Islet of Langerhans (tissue), 1 donor: ENCODE results near the gene RNASEL.

- RRBS, result no CpG with 5 or more reads among the region's 11 CpGs
Observed at GRCh38 chr1:181126688-181127431, 38.4 kb downstream of the IER5 start.

DNA sequence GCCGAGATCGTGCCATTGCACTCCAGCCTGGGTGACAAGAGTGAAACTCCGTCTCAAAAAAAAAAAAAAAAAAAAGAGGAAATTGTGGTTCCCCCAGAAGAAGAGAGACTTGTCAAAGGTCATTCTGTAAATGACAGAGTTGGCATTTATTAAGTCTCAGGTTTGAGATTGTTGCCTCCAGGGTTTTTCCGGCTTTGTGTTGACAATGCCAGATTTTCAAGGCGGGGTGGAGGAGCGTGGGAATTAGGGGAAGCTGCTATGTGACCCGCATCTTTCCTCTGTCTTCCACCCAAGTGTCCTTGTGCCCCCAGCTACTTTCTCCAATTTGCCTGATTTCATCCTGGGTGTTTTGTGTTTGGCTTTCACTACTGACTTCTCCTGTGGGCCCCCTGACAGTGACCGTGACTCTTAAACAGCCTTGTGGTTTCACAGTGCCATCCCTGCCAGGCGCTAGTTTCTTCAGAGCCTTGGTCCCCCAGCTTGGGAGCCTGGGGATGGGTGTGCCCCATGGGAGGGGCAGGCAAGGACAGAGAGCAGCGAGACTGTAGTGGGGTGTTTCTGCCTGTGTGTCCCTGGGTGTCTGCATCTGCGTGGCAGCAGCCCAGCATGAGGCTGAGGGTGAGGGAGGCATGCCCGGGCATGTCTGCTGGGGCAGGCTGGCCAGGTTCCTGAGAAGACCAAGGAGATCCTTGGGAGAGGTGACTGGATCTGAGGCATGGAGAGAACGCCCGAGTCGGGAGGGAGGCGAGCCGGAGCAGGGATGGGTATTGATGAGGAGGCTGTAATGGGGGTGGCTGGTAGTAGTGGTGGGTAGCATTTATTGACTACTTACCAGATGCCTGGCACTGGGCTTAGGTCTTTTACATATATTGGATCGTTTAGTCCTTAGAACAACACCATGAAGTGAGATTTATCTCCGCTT is 46.3 kb downstream of the IER5 start:
- RRBS, result no CpG with 5 or more reads among the region's 19 CpGs

DNA sequence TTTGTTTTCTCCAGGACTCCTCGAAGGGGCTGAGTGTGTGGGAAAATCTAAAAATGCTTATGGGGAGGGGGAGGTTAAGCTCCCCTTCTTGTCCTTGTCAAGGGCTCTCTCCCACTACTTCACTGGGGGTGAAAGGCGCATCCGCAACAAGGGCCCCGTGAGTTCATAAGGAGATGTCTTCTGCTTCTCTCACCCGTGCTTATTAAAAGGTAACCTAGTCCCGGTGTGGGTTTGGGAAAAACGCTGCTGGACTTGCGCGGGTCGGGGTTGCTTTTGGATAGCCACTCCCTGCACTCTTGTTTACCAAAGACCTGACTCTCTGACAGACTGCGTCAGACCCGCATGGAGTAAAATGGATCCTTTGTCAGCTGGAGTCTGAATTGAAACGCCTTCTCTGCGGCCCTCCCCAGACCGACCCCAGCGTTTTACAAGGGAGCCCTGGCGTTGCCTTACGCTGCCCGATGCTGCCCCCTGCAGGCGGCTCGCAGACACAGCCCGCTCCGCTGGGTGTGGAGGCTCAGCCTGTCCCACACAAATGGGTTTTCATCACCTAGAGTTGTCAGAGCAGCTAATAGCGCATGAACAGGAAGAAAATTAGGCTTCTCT is 53.8 kb downstream of the IER5 start:
- RRBS, result no CpG with 5 or more reads among the region's 24 CpGs

DNA sequence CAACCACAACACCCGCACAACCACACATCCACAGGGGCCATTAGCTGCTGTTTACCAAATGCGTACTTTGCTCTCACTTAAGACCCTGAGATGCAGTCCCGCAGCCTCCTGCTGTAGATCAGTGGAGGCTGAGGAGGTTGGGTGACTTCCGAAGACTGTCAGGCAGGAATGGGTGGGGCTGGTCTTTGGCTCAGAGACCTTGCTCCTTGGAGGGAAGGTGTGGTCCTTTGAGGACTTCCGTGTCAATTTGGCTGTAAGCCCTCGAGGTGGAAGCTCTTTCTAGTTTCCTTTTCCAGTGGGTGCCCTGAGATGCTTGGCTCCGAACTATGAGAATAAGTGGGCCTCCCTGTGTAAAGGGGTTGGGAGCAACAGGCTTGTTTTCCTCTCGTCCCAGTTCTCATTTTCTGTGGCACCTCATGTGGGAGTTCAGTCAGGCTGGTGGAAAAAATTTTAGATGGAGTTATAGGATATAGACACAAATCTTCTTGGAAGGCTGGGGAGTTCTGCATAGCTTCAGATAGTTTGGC is 71.4 kb downstream of the IER5 start:
- RRBS, result no CpG with 5 or more reads among the region's 8 CpGs

- RRBS, result no CpG with 5 or more reads among the region's 6 CpGs
Observed at GRCh38 chr1:182145292-182145991, 83.9 kb upstream of the ZNF648 start.

GRCh38 chr1:182169177-182169774 is 107.8 kb upstream of the ZNF648 start:
- RRBS, result no CpG with 5 or more reads among the region's 11 CpGs

GRCh38 chr1:182279561-182280346 is 111.8 kb downstream of the GLUL start:
- RRBS, result no CpG with 5 or more reads among the region's 12 CpGs

- RRBS, result no CpG with 5 or more reads among the region's 1 CpG
Observed at GRCh38 chr1:182304540-182305180, 86.9 kb downstream of the GLUL start.

DNA sequence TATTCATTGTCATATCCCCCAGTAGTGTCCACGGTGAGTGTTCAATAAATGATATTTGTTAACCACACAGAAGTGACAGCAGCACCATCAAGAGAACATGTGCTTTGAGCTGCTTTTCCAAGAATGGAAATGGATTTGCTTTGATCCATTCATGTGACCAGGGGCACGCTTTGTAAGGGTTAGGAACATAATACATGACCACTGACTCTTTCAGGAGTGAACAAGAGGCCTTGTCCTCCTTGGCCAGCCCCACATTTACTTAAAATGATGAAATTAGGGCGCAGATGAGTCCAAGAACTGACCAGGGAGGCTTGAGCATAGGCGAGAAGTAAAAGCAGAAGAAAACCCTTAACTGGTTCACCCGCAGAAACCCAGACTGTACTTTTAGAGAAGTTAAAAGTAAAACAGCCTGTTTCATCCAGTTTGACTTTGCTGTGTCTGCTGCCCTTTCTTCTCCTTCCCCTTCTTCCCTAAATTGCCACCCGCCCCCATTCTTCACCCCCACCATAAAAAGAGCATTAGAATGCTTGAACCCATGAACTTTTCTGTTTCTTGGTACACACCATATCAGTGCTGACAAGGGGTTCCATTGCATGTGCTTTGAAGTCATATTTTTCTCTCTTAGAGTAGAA is 2.5 kb upstream of the GLUL start:
- RRBS, result no CpG with 5 or more reads among the region's 6 CpGs

DNA sequence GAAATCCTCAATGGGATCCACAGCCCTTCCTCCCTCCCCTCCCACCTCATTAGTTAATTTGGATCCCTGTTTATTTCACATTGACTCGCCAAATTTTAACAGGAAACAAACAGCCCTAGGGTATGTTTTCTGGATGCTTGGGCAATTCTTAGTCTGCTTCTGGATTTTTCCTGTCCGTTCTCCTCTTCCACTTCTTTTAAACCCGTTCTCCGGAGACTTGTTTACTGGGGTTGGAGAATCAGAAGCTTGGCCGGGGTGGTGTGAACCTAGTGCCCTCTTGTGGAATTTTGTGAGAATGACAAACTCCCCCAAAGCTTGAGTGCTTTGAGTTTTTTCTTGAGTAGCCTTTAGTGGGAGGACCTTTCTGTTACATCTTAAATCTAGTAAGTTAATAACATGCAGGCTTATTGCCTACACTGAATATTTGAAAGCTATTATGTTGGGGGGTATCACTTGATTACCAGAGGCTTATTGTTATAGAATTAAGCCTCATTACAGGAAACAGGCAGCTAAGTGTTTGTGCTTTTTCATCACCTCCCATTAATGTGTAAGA is 3.8 kb downstream of the TEDDM1 start:
- RRBS, result no CpG with 5 or more reads among the region's 5 CpGs

GRCh38 chr1:182588590-182589741 is at the start of gene RNASEL:
TSS of gene RNASEL (minus strand) at chr1:182589256.
- RRBS, result no CpG with 5 or more reads among the region's 22 CpGs

DNA sequence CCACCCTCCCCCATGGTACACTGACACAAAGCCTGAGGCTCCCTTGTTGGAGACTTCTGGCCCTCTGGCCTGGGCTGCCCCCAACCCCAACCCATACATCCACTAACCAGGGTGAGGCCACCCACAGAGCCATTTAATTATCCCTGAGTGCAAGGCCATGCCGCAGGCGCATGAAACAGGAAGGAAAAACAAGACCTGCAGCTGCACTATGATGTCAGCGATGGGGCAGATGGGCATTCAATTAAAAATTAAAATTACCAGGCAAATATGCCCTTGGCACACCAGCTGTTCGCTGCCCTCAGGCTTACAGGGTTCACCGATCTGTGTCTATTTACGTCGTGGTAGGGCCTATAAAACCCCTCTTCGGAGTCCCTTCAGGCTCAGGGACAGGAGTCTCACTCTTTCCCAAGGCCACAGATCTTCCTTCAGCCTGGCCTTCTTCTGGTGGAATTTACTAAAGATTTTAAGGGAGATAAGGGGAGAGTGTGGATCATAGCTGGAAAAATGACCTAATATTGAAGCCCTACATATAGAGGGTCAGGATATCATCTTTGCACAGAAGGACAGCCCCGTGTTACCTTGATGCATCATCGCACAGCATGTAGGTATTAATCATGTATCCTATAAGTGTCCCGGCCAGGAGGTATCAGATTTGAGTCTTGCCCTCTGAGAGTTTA is 29.6 kb upstream of the RGS16 start:
- RRBS, result no CpG with 5 or more reads among the region's 11 CpGs

DNA sequence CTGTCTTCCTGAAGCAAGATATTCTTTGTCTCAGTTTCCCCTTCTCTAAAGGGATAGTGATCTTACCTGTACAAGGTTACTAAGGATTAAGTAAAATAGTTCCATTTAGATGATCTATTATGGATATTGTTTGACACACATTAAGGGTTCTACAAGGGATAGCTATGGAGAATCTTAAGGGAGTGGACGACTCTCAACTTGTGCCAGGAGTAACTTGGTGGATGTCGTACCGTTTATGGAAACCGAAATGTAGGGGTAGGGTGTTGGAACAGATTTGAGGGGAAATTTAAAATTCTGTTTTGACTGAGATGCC is 1.4 kb downstream of the DHX9 start:
- RRBS, result no CpG with 5 or more reads among the region's 4 CpGs

- RRBS, result no CpG with 5 or more reads among the region's 2 CpGs
Observed at GRCh38 chr1:182872175-182873022, 33.3 kb downstream of the DHX9 start.

DNA sequence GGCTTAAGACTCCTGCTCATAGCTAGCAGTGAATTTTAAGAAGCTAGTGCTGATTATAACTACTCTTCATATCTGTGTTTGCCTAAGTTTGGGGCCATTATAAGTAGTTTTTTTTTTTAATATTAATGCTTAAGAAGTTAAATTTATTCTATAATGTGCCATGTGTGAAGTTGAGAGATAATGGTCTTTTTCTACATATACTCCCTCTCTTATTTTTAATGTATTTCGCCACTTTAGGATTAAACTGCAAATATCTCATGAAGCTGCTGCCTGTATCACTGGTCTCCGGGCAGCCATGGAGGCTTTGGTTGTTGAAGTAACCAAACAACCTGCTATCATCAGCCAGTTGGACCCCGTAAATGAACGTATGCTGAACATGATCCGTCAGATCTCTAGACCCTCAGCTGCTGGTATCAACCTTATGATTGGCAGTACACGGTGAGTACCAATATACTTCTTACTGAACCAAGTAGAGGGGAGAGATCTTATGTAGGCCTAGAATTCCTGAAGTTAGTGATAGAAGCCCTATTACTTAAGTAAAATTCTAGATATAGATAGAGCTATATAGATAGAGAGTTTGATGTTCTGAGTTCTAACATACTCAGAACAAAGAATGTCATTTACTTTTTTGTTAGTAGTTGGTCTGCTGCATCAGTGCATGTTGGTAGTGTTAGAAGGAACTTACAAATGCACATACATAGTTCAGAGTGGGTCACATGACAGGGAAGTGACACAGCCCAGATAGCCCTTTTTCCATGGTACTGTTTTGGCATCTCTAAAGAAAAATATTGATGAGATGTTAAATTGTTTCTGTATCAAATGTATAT is 45.4 kb downstream of the DHX9 start:
- RRBS, result no CpG with 5 or more reads among the region's 6 CpGs

DNA sequence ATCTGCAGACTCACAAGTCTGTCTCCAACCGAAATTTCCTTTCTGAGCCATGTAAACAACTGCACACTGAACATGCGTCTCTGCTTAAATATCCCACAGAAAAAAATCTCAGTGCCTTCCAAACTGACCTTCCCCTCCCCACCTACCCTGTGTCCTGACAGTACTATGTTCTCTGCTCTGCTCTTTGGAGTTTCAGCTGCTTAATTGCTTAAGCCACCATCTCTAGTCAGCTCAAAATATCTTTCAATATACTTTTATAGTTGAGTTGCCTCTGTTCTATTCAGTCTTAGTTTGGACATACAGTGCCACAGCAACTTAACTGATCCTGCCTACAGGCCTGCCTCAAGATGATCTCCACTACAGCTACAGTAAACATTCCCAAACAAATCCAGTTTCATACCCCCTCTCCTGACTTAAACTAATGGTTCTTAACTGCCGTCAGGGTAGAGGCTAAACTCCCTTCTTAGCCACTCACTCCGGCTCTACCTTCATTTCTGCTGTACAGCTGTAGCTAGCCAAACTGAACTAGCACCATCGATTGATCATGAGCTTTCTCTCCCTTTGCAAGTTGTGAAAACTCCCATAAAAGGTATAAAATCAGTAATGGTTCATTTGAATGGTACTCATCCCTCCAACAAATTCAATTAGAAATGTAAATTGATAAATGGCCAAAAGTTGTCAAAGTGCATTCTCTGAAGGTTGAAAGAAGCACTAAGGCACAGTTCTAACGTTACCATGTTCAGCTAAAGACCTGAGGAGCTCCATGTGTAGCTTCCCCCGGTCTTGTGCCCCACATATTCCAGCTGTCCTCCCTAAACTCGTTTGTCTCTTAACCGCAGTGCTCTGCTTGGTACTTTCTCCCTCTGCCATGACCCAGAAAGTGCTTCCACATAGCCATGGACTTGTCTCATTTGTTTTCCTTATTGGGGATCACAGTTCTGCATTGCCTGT is 49.6 kb downstream of the DHX9 start:
- RRBS, result no CpG with 5 or more reads among the region's 9 CpGs

DNA sequence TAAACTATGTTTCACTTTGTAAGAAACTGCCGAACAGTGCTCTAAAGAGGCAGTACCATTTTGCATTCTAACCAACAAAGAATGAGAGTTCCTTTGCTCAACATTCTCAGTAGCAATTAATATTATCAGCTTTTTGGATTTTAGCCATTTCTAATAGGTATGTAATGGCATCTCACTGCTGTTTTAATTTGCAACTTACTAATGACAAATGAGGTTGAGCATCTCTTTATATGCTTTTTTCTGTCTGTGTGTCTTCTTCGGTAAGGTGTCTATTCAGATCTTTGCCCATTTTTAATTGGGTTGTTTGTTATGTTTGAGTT is 18.8 kb downstream of the SHCBP1L start:
- RRBS, result no CpG with 5 or more reads among the region's 2 CpGs

- RRBS, result no CpG with 5 or more reads among the region's 11 CpGs
Observed at GRCh38 chr1:183136206-183136638, 49.8 kb upstream of the LAMC2 start.

GRCh38 chr1:183416608-183417493 is 1.3 kb downstream of the NMNAT2 start:
- RRBS, result 6% methylated on average over 7 of the region's 56 CpGs